BJ (cell line): ENCODE results near the gene TSSC4.

GRCh38 chr11:2214319-2214942 lies 42.8 kb upstream of the TH start:
- CAGE, long polyA plus RNA, result no peak
- RRBS, result 62% methylated on average over 3 of the region's 24 CpGs

DNA sequence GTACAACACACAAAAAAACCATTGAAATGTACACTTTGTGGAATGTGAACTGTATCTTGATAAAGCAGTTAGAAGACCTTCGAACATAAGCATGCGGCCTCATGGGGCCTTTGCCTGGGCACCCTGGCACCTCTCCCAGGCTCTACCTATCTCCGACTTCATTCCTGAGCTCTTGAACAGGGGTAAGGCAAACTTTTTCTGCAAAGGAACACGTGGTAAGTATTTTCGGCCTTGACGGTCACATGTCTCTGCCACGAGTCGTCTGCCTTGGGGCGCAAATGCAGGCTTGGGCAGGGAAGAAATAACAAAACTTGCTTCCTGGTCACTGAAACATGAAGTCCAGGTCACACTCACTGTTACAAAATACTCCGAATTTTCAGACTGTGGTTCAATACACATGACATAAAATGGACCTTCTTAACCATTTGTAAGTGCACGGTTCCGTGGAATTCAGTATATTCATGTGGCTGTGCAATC lies 3.4 kb upstream of the ASCL2 start:
- CAGE, long polyA plus RNA, result no peak
- RRBS, result no CpG with 5 or more reads among the region's 12 CpGs

GRCh38 chr11:2304248-2304873 lies 2.5 kb downstream of the TSPAN32 start:
- CAGE, long polyA plus RNA, result no peak
- RRBS, result 32% methylated on average over 3 of the region's 15 CpGs

DNA sequence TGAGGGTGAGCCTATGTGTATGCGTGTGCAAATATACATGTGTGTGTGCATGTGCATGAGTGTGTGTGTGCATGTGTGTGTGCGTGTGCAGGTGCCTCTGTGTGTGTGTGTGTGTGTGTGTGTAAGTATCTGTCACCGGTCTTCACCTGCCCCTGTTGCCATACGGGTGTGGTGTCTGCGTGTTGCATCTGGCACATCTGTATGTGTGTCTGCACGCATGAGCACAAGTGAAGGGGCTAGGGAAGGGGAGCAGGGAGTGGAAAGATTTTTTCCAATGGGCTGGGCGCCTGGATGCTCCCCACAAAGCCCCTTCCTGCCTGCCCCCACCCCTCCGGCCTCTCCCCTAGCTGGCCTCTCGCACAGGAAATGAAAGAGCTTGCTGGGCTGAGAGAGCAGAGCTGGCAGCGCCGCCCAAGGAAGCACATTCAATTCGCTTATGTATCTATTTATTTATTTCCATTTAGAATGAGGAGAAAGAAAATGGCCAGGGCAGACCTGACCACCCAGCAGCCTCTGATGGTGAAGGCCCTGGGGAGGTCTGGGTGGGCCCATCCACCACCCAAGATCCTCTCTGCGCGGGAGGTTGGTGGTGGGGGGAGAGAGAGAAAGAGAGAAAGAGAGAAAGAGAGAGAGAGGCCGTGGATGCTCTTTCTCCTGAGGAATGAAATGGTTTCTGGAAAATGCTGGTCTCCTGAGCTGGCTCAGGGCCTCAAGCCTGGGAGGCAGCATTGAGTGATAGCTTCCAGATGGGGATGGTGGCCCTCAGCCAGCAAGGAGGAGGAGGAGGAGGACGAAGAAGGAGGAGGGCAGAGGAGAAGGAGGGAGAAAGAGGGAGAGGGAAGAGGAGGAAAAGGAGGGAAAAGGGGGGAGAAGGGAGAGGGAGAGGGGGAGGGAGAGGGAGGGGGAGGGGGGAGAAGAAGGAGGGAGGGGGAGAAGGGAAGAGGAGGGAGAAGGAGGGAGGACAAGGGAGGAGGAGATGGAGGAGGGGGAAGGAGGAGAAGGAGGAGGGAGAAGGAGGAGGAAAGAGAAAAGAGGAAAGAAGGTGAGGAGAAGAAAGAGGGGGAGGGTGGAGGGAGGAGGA lies 4.5 kb downstream of the TSPAN32 start:
- CAGE, long polyA plus RNA, result no peak
- RRBS, result no CpG with 5 or more reads among the region's 16 CpGs

DNA sequence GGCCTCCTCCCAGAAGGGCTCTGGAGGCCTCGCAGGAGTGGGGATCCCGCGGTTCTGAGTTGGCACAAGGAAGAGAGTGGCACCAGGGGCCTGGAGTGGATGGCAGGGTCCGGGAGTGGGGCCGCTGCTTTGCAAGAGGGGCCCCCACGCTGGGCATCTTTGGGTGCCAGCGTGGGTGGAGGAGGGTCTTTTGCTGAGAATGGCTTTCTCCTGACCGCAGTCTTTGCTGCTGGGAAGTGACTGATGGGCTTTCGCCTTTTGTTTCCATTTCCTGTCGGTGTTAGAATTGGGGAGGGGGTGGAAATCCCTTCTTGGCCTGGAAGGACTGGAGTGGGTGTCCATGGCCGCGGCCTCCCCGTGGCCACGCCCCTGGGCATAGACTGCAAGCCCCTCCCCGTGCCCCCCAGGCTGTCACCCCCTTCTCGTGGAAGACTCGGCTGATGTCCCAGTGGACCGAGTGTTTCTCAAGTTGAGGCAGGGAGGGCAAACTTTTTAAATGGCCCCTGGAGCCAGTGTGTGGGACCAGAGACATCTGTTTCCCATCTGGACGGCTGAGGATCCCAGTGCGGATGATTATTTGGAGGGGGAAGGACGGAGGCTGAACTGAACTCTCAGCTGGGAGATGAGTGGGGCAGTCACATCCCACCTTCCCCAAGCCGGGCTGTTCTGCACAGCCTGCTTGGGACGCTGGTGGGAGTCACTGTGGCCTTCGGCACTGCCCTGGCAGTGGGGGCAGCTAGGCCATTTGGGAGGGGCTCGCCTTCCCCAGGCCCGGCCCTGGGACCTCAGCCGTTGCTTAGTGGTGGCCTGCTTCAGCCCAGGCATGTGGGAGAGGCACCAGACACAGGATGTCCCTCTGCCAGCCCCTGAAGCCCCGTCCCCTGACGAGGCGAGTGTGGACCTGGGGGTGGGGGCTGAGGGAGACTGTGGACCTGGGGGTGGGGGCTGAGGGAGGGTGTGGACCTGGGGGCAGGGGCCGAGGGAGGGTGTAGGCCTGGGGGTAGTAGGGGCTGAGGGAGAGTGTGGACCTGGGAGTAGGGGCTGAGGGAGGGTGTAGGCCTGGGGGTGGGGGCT lies 1.5 kb downstream of the CD81 start:
- CAGE, long polyA plus RNA, result no peak
- RRBS, result 0% methylated on average over 4 of the region's 31 CpGs

- CAGE, long polyA plus RNA, result no peak
- RRBS, result no CpG with 5 or more reads among the region's 9 CpGs
Measured at GRCh38 chr11:2379392-2380011, 2.4 kb downstream of the CD81 start.

- CAGE, long polyA plus RNA, result no peak
- RRBS, result 1% methylated on average over 30 of the region's 81 CpGs
Measured at GRCh38 chr11:2399996-2400883, at the start of gene TSSC4. Gene TSSC4 (plus strand): TSS chr11:2400750.

DNA sequence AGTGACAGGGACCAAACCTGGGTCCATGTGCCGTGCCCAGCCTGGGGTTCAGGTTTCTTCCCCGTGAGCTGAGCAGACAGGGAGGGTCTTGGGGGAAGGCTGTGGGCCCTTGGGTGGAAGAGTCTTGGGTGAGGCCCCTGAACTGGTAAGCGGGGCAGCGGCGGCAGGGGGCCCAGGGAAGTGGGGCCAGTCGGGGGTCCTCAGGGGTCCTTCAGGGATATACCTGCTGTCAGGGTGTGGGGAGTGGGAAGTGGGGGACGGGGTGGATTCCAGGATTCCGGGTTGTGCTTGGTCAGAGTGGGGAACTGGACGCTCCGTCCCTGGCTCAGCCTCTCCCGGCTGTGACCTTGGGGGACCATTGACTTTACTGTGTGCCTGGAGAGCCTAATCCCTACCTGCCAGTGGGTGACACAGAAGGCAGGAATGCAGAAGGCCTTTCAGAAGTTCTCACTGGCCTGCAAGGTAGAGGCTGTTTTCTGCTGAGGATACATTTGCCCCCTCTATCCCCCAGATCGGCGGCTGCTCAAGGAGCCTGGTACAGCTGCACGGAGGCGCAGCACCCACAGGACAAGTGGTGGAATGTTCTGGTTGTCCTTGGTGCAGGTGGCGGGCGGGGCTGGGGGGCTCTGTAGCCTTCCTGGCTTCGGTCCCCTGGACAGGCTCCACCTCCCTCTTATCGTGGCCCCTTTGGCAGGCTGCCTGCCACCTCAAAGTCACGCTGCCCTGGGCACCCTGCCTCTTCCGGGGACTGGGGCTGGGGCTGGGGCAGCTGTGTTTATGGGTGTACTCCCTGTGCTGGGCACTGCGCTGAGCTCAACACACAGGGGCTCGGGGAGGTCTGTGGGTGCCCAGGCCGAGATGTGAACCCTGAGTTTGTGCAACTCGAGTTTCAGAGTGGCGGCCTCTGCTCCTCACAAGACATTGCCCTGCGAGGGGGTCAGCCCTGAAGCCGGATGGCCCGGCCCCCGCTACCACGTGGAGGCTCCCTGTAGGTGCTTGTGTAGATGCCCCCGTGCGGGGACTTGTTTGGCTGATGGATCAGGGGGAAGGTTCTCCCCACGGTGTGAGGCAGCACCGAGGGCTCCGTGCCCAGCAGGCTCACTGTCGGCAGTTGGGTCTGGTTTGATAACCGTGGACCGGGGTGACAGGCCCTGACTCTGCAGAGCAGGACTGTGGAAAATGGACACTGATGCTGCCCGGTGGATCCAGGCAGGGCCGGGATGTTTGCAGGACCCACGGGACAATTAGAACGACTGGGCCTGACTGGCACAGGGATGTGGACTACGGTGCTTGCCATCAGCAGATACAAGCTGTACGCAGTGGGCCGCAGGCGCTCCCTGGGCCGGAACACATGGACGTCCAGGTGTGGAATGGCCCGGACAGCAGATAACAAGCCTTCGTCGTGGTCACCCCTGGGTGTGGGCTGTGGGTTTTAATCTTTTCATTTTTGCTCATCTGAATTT lies 18.6 kb downstream of the KCNQ1 start:
- CAGE, long polyA plus RNA, result no peak
- RRBS, result 76% methylated on average over 6 of the region's 52 CpGs

DNA sequence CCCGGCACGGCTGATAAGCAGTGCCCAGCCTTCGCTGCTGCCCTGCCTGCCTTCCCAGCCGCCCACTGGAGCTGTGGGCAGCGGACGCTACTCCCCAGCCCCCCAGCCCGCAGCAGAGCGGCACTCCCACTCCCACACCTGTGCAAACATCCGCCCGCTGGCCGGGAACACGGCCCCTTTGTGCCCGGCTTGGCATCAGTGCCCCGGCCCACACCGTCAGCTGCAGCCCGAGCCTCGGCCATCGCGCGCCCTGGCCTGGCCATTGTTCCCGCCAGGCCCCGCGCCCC lies 130.2 kb downstream of the KCNQ1 start:
- CAGE, long polyA plus RNA, result no peak
- RRBS, result 87% methylated on average over 1 of the region's 23 CpGs

GRCh38 chr11:2645700-2646947 lies 201.3 kb downstream of the KCNQ1 start:
- CAGE, long polyA plus RNA, result no peak
- RRBS, result no CpG with 5 or more reads among the region's 5 CpGs

DNA sequence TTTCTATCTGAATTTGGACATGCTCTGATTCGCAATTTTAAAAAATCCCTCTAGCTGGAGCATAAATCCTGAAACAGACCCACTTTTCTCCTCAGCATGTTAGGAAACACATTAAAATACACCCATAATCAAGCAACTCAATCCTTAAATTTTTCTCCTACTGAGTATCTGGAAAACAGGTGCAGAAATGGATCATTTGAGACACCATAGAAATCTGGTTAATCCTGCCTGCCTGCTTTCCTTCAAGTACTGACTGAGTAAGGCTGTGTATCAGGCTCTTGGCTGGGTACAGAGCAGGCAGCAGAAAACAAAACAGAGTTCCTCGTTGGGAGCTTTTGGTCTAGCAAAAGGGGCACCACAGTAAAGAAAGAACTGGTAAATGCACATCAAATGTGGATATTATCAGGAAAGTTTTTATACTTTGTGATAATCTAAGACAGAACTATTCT lies 187.7 kb downstream of the CDKN1C start:
- CAGE, long polyA plus RNA, result no peak
- RRBS, result no CpG with 5 or more reads among the region's 2 CpGs

GRCh38 chr11:2724887-2725412 lies 160.6 kb downstream of the CDKN1C start:
- CAGE, long polyA plus RNA, result no peak
- RRBS, result no CpG with 5 or more reads among the region's 16 CpGs

DNA sequence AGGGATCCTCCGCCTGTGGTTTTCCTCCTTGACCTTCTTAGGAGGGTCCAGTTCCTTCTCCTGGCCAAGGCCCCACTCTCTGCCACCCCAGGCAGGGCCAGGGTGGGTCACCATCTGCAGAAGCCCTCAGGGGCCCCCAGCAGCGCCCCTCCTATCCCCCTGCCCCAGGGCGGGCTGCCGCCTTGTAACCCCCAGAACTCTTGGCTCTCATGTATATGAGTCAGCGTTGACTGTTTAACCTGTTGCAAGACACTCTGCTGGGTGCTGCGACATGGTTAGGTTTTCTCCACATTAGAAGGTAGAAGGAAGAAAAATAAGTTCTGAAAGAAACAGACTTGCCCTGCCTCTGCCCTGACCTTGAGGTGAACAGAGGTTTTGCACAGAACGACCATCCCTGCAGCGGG lies 143.8 kb downstream of the CDKN1C start:
- CAGE, long polyA plus RNA, result no peak
- RRBS, result no CpG with 5 or more reads among the region's 8 CpGs

GRCh38 chr11:2788105-2789012 lies 97.2 kb downstream of the CDKN1C start:
- CAGE, long polyA plus RNA, result no peak
- RRBS, result no CpG with 5 or more reads among the region's 21 CpGs

- CAGE, long polyA plus RNA, result no peak
- RRBS, result no CpG with 5 or more reads among the region's 33 CpGs
Measured at GRCh38 chr11:2825947-2827125, 59.2 kb downstream of the CDKN1C start.

DNA sequence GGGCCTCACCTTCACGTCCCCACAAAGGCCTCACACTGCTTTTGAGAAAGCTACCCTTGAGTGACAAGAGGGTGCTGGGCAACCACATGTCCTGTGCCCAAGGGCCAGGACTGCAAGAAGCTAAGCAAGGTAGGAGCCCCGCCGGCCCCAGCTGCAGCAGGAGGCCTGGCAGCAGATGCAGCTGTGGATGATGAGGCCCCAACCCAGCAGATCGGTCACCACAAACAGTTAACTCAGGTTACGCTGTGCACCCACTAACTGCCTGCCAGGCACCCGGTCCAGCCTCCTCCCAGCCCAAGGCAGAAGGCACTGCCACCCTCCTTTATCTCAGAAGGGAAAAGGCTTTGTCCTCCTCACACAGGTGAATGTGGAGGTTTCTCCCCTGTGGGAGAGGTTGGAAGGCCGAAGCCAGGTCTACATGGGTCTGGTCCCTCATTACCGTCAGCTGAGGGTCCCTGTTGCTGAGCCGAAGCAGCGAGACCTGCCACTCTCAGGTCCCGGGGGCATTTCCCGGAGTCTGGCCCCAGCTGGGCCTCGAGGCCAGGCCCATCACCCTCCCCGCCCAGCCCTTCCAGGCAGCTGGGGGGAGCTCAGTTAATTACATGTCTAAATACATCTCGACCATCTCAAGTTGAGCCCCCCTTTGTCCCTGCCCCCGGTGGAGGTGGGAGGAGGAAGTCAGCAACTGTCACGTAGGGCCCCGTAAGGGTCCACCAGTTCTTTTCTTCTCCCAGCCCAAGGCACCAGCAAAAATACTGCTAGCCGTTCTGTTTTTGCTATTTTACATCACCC lies 3.8 kb downstream of the CDKN1C start:
- CAGE, long polyA plus RNA, result no peak
- RRBS, result no CpG with 5 or more reads among the region's 19 CpGs

DNA sequence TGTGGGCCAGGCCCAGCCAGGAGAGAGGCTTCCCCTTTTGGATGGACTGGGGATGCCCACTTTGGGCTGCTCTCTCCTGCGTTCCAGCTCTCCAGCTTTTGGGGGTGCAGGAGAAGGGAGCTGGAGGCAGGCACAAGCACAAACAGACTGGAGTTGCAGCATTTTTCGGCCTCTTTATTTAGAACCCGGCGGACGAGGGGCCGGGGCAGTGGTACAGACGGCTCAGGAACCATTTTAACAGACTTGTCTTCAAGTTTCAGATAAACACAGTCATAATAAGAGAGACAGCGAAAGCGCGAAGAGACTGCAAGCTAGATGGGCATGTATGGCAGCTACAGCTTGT lies 2.5 kb downstream of the CDKN1C start:
- CAGE, long polyA plus RNA, result no peak
- RRBS, result no CpG with 5 or more reads among the region's 10 CpGs

- CAGE, long polyA plus RNA, result no peak
- RRBS, result no CpG with 5 or more reads among the region's 6 CpGs
Measured at GRCh38 chr11:2887037-2887519, 1.5 kb upstream of the CDKN1C start.

DNA sequence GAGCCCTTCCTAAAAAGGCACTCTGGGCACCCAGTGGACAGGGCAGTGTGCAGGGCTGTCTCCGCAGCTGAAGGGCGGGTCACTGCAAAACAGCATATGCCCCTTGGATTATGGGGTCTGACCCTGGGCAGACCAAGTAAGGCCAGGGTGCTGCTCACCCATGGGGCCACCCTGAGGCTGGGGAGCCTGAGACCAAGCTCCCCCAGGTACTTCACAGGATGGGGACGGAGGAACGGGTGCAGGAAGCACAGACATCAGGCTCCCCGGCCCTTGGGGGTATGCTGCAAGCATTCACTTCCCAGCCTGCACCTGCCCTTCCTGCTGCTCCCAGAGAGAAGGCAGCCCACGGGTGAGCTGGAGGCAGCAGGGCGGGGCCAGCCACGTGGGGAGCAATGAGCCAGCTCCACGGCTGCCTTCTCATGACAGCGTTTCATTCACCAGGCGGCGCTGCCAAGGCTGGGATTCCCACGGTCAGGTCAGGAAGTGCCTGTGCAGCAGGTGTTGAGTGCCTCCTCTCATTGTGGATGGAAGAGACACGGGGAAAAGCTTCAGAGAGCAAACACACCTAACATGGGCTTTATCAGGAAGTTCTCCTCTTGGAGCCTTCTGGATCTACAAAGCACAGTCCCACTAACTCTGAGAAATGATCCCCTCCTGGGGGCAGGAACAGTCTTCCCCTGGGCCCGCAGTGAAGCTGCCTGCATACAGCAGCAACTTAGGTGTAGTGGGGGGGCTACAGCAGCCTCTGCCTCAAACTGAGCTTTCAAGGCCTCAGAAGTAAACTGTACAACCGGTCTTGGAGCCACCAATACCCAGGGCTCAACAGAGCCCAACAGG lies 14.5 kb upstream of the PHLDA2 start:
- CAGE, long polyA plus RNA, result no peak
- RRBS, result no CpG with 5 or more reads among the region's 16 CpGs

- CAGE, long polyA plus RNA, result no peak
- RRBS, result no CpG with 5 or more reads among the region's 9 CpGs
Measured at GRCh38 chr11:3001514-3002074, 9.5 kb upstream of the NAP1L4 start.